Epithelial cell of prostate (primary cell): ENCODE results near the genes CT45A3, MMGT1, FHL1, ADGRG4 and GPR101.

- RRBS, result no CpG with 5 or more reads among the region's 2 CpGs
Observed at GRCh38 chrX:134946986-134947423, 31.9 kb upstream of the MOSPD1 start.

GRCh38 chrX:135293219-135294279 lies 15.7 kb upstream of the ETDC start:
- RRBS, result no CpG with 5 or more reads among the region's 10 CpGs

DNA sequence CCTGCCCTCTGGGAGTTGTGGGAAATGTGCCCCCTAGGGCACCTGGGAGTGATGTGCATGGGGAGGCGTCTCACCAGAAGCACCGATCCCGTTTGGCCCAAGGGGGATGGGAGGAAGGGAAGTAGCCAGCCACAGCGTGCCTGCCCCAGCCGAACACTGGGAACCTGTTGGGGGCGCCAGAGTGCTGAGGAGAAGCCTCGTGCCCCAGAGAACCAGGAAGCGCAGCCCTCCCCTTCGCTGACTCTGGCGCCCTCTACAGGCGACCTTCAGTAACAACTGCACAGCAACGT lies at the start of gene CT45A3:
Gene CT45A3 (minus strand): TSS at position 158 of the 290 bp plus-strand sequence.
- RRBS, result no CpG with 5 or more reads among the region's 12 CpGs

- RRBS, result under 1% methylated on average over 21 of the region's 76 CpGs
Observed at GRCh38 chrX:135973348-135974356, at the start of gene MMGT1. MMGT1 (minus strand) TSS chrX:135973988.

DNA sequence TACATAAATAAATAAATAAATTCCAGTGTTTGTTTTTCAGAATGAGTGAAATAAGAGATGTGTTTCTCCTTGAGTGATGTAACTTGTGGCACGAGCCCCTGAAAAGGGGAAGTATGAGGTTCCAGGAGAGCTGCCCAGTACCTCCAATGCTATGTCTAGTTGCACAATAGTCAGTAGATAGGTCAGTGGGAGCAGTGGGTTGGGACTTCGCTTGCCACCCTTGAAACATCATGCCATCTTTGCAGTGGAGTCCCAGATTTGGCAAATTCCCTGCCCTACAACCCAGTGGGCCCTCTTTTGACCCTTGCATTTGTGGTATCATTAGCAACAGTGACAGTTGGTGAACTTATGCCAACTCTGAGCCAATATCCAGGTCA lies 37.3 kb upstream of the FHL1 start:
- RRBS, result no CpG with 5 or more reads among the region's 2 CpGs

GRCh38 chrX:136170081-136170536 lies 26.7 kb upstream of the FHL1 start:
- RRBS, result no CpG with 5 or more reads among the region's 5 CpGs

DNA sequence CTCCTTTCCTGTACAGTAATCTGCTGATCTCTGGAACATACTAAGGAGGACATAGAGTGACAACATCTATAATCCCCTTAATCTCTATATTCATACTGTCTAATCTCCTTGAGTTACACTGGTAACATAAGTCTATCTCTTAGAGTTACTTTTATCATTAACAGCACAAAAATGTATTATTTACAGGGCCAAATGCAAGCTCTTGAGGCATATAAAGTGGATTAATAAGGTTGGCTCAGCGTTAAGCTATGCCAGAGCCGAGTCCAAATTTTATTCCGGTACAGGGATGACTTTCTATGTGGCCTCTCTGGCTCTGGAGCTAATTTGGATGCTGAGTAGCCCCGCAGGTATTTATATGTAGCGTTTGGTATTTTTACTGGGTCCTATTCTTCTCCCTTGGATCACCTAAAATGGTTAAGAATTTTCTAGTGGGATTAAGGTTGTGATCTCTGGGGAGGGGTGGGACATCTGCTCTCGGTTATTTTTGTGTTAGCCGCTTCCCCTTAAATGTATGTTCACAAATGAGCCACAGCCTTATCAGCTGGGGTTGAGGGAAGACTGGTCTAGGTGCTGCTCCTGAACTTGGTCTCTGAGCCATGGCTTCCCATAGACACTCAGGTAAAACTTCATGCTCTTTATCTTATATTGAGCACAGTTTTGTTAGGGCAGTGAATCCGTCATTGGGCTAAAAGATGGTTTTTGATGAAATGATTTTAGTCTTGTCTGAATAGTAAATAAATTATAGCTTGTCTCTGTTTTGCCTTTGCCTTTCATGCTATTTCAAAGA lies at the start of gene FHL1:
Gene FHL1 (plus strand): TSS at position 531 of the 787 bp plus-strand sequence.
- RRBS, result no CpG with 5 or more reads among the region's 8 CpGs

GRCh38 chrX:136300580-136301106 lies at the start of gene ADGRG4:
ADGRG4 (plus strand) TSS chrX:136300963.
- RRBS, result no CpG with 5 or more reads among the region's 7 CpGs

GRCh38 chrX:136491383-136491790 lies 3.6 kb downstream of the BRS3 start:
- RRBS, result no CpG with 5 or more reads among the region's 4 CpGs

- RRBS, result no CpG with 5 or more reads among the region's 3 CpGs
Observed at GRCh38 chrX:136509971-136510324, 12.6 kb downstream of the HTATSF1 start.

GRCh38 chrX:136586354-136586512 lies 54.2 kb downstream of the VGLL1 start:
- RRBS, result no CpG with 5 or more reads among the region's 2 CpGs

GRCh38 chrX:136653558-136653852 lies 5.5 kb downstream of the CD40LG start:
- RRBS, result no CpG with 5 or more reads among the region's 2 CpGs

DNA sequence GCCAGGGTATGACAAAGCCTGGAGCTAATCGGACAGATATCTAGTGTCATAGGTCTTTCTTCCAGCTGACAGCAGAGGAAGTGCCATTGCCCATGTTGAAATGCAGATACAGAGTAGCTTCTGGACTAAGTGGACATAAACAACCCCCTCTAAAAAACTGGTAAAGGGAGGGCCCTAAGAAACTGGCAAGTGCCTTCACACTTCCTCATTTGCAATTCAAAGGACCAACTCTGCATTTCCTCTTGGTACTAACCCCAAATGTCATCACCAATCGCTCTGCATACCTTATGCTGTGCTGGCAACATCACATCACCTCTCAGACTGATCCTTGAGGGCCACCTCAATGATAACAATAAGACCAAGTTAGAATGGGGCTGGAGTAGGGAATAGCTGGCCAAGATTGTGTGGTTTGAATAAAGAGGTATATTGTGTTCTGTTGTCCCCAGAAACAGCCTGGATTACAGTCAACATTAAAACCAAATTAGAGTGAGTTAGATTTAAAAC lies 20.7 kb downstream of the ARHGEF6 start:
- RRBS, result no CpG with 5 or more reads among the region's 2 CpGs

DNA sequence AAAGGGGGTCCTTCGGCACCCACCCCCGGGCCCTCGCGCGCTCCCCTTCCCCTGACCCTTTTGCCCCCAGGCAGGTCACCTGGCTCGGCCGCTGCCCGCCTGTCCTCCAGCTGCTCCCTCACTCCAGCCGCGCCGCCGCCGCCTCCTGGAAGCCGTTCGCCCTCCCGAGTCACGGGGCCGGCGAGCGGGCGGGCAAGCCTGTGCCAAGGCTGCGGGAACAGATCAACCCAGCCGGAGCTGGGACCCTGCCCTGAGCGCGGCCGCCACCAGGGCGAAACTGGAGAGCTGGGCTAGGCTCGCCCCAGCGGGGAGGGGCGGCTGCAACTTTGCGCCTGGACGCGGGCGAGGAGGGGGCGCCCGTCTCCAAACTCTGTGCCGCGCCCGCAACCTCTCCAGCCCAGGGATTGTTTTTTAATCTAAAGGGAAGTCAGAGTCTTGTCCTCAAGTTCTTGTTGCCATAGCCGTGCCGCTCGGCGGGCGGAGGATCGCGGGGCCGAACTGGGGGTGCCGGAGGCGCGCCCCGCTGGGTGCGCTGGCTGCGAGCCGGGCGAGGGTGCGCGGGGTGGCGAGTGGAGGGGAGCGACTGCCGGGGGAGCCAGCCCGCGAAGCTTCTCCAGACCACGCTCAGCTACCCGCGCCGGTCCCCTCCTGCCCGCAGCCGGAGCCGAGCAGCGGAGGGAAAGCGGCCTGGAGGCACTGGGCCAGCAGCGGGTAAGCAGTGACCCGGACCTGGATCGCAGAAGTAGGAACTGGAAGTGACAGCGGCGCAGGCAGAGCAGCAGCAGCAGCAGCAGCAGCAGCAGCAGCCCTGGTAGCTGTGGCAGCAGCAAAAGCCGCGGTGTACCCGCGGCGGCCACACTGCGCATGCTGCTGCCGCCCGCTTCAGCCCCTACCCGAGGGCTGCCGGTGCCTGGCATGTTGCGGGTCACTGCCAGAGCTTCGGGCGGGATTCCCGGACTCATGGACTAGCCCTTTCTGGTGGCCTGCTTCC lies 13.4 kb downstream of the ARHGEF6 start:
- RRBS, result 6% methylated on average over 40 of the region's 90 CpGs

DNA sequence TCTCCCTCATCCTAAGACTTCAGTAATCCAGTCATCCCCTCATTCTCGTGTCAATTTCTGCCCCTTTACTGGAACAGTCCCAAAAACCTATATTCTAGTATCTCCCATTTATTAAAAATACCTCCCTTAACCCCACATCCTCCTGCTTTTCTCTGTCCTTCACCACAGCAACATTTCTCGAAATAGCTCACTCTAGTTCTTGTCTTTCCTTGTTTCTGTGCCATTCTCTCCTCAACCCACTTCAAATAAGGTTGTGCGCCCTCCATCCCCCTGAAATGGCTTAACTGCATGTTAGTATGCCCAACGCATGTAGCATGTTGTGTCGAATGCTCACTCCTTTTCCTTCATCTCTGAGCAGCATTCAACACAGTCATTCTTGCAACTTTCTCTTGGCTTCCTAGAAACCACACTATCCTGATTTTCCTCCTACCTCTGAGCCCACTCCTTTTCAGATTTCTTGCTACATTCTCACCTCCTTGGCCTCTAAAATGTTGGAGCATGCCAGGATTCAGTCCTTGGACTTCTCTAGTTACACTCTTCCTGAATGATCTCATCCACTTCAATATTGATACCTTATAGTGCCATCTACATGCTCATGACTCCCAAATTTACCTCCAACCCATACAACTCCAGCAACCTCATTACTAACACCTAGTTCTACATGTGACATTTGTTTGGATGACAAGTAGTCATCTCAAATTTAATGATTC lies 22.5 kb downstream of the RBMX start:
- RRBS, result no CpG with 5 or more reads among the region's 5 CpGs

DNA sequence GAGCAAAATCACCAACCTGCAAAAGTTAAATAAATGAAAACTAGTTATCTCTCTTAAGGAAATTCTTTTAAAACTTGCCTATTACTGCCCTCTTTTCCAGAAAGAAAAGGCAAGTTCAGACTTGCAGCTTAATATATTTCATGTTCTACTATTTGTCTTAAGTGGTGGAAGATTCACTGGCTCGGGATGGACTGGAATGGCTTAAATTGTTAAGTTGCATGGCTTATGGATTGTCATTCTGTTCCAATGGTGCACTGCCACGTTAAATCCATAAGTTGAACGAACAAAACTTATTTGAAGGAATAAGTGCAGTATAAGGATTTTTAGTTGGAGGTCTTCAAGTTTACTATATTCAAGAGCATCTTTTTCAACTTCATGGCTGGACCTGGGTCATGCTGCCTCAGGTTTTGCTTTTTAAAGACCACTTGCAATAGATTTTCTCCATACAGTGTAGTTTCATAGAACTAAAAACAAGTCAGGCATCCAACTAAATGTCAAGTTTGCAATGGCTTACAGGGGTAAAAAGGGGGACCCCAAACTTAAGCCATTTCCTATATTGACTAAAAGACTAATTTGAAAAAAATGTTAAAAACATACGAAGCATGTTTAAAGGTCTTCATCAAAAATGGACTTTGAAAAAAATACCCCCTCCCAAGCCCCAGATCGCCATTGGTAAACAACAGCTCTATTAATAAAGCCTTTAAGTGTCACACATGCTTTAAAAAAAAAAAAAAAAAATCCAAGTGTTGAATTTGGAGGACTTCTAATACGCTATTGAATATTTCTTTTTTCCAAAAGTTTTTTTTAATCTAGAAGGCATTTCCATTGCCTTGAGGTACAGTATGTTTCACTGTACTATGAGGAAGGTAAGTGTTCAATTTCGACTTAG lies 8.0 kb downstream of the RBMX start:
- RRBS, result no CpG with 5 or more reads among the region's 7 CpGs

- RRBS, result no CpG with 5 or more reads among the region's 30 CpGs
Observed at GRCh38 chrX:137033925-137034131, at the start of gene GPR101. GPR101 (minus strand) TSS chrX:137033995.

DNA sequence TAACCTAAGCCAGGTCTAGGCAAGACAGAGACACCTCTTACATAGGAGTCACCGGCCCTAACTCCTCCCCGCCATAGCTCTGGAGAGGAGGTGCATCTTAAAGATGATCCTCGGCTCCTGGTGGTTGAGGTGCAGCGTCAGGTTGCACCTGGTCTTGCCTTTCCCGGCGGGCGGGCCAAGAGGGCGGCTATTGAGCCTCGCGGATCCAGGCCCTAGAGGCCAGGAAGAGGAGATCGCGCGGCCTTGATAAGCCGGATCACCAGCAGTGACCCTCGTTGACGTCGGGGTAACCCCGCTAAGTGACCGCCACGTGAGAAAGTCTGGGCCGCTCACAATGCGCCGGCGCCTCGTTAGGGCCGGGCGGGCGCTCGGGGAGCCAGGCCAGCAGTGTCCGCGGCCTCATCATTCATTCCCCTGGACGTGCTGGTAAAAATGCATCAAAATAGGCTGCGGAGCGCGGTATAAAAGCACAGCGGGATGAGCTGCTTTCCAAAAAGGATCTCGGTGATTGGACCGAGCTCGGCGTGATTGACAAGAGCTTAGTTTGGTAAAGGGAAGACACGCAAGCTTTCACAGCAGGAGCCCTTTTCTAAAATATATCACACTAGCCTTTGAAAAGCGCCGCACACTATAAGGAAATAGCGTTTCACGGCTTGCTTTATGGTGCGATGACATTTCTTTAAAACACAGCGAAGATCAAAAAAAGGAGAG lies 16.0 kb upstream of the ZIC3 start:
- RRBS, result 6% methylated on average over 16 of the region's 47 CpGs

DNA sequence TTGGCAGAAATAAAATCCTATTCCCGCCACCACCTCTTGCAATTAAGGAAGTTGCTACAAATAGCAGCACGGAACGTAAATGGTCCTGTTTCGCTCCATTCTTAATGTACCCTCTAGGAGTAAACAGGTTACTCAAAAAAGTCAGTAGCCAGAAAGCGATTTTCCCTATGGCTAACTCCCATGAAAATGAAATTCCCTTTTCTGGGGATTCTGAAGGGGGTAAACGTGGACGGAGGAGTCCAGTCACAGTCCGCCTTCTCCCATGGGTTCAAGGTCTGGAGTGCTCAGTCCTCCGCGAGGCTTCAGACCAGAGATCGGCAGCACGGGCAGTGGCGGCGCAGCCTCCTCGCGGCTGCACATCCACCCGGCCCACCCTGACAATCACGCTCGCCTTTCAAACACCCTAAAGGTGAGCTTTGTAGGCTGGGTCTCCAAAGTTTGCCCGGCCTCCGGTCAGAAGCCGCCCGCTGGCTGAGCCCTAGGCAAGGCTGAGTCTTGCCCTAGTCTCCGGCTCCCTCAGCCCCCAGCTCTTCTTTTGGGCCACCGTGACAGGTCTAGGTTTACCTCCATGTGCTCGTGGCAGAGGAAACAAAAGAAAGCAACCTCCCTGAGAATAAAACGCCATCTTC lies 1.7 kb downstream of the ATP11C start:
- RRBS, result 2% methylated on average over 8 of the region's 27 CpGs

- RRBS, result no CpG with 5 or more reads among the region's 11 CpGs
Observed at GRCh38 chrX:139933952-139934241, 1.0 kb upstream of the ATP11C start.